Retinal pigment epithelial cell (primary cell): ENCODE measurements around the gene PDCD1LG2.

DNA sequence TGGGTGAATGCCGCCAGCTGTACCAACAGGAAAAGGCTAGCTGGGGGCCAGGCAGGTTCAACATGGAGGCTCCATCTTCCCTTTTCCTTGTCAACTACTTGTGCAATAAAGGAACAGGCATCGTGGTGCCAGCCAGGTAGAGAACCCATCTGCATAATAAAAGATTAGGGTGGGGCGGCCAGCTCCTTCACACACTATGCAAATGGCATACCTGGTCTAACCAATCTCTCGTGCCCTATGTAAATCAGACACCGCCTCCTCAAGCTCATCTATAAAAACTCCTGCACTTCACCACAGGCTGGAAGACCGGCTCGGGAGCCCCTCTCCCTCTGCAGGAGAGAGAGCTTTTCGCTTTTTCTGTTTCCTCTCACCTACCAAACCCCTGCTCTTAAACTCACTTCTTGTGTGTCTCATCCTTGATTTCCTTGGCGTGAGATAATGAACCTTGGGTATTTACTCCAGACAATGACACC, 244.3 kb upstream of the PUM3 start:
- RRBS = no CpG with 5 or more reads among the region's 9 CpGs

DNA sequence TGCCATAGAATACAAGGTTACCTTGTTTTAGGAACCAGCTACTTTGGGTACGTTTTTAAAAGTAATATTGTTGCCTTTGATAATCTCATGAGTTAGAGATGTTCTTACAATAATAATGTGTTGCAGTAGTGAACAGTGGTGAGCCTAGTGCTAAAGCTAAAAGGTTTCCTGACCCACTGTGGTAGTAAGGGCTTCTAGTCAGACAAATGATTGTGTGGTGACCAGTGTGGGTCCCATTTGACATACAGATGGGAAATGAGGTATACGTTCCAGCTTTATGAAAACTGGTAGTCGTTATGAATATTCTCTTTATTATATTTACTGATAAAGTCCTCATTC, 1.8 kb upstream of the RFX3 start:
- RRBS = no CpG with 5 or more reads among the region's 3 CpGs

DNA sequence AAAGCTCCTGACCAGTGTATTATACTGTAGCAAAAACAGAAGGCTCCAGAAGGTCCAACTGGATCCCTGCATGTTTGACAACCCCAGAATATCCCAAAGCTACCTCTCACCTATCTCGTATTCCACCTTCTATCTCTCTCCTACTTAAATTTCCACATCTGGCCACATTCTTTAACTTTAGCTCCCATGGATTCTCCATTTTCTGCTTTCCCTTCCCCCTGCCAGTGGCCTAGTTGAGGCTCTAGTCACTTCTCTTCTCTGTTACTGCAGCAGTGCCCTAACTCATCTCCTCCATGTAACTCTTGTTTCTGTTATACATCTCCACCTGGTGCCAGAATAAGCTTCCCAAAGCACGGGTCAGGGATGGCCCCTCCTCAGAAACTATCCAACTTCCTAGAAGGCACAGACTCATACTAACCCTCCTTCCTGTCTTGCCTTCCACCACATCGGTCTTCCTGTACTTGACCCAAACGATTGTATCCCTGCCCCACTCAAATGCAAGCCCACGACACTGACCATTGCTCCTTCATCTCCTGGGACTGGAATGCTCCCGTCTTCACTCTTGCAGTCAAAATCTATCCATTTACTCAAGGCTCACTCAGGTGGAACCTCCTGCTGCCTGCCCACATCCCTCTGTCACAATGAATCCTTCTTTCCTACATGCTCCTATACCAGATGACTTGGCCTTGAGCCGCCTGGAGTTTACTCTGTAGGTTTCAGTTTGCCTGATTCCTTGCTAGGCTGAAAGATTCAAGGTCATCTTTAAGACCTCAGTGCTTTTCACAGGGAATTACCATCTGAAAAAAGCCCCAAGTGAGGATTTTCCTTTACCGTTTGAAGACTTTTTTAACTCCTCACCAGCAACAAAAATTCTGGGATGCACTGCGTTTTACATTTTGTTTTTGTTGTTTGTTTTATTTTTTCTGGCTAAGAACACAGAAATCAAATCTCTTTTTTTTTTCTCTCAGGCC, 264.3 kb downstream of the GLIS3 start:
- RRBS = no CpG with 5 or more reads among the region's 9 CpGs

DNA sequence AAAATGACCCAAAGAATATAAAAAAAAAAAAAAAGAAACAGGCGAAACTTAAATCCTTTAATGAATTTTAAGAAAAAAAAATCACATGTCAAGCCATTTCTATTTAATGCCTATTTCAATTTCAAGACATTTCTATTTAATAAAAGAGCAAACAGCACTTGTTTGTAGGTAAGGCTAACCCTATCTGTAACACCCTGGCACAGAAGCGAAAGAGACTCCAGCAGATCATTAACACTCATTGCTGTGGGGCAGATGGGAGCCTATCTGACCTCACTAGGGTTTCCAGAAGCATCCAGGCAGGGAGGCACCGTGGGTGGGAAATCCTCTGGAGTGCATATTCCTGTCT, 233.9 kb downstream of the GLIS3 start:
- RRBS = no CpG with 5 or more reads among the region's 3 CpGs

DNA sequence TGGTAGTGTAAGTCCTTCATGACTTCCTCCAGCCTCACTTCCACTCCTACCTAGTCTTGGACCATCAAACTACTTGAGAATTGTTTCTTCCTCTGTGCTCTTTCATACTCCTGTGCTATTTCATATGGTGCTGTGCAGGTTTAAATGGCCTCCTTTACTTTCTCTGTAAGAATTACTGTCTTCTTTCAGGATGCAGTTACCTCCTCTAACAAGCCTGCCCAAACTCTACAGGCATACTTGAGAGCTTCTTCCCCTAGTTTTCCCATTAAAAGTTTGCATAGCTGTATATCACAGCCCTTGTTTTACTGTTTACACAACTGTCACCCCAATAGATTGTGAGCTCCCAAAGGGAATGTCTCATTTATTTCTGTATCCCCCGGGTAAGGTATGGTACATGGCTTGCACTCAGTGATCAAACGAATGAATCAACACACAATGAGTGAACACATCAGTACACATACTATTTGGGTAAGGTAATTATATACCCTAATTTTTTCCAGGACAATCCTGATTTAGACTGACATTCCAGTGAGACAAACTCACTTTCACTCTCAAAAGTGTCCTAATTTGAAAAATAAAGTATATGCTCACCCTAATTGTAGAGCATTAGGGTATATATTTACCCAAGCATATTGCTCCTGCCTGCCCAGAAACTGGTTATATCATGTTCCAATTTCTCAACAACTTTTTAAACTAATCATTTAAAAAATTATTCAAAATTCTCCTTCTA, 190.0 kb downstream of the GLIS3 start:
- RRBS = no CpG with 5 or more reads among the region's 2 CpGs

- RRBS = no CpG with 5 or more reads among the region's 3 CpGs
These were observed 12.9 kb downstream of the SLC1A1 start for GRCh38 chr9:4503002-4503647.

DNA sequence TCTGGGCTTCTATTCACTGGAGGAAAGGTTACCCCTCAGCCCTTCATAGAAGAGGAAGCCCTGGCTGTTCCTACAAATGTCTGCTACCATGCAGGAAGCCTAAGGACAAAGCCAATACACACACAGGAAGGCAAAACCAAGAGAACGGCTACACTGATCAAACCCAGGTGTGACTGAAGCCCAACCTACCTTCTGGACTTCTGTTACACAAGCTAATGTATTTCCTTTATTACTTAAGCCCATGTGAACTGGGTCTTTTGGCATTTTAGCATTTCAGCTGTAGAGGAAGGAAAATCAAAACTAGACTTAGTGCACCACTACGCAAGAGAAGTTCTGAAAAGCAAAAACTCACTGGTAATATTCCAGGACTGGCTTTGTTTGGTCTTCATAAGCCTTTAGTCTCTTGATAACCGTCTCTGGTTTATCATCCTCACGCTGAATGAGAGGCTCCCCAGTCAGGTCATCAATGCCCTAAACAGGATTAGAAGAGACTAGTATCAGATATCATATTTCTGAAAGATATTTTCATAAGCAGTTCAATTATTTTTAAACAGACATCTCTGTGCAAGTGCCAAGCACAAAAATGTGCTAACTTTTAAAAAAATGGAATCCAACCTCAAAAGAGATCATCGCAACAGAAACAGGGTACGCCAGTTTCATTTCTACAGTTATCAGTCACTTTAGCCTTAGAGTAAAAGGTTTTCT, 22.8 kb downstream of the AK3 start:
- RRBS = no CpG with 5 or more reads among the region's 6 CpGs

GRCh38 chr9:4733416-4734307, 7.3 kb downstream of the AK3 start:
- RRBS = no CpG with 5 or more reads among the region's 6 CpGs

DNA sequence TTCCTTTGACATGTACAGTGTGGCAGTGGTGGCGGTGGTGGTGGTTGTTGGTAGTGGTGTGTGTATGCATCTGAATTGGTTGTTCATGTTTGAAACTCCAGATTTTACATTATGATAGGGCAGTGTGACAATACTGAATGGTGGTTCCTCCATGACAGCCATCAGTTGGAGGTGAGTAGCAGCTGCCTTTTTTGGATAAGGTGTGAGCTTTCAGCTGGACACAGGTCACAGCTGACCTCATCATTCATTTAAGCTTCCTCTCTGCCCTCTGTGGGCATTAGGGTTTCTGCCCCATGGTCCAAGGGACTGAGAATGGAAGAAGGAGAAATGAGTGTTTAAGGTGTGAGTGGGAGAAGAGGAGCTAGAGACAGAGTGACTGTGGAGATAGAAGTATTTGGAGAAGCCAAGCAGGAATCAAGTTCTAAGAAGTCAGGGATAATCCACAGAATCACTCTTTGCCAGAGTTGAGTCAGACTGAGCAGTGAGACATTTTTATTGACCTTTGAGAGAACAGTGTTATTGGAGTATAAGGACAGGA, 37.0 kb downstream of the RCL1 start:
- RRBS = no CpG with 5 or more reads among the region's 1 CpG

DNA sequence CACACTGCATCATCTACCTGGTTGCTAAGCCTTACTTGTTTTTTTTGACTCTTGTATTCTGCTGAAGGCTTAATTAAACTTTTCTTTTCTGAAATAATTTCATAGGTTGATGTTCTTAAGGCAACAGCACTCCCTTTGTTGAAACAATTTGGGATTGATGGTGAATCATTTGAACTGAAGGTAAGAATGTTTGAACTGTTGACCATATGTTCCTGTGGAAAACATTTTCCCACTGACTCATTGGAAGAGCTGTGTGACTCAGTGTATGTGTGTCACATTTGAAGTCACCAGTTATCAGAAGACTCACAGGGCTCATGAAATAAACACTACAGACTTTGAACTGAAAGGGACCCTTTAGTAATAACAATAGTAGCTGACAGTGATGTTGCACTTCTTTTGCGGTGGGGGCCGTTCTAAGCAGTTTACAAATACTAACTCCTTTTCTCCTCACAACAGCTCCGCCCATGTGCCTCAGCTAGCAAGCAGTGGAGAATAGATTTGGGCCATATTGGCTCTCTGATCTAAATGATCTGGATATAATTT, 40.4 kb downstream of the RCL1 start:
- RRBS = no CpG with 5 or more reads among the region's 3 CpGs

- RRBS = no CpG with 5 or more reads among the region's 19 CpGs
These were observed 57.9 kb downstream of the RCL1 start for GRCh38 chr9:4850154-4851615.

DNA sequence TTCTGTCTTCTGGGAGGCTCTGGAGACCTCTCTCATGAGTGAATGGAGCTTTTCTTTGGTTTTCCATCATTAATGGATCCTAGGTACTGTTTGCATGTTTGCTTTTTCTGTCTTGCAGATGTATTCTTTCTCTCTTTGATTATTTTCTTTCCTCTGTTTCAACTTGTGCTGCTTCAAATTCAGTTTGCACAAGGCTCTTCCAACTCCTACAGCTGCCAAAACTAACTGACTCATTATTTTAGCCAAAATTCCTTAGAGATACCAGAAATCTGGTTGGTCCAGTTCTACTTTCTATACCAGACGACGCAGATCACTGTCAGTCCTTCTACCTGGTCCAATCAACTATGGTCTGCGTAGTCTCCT, 52.0 kb upstream of the JAK2 start:
- RRBS = no CpG with 5 or more reads among the region's 3 CpGs

DNA sequence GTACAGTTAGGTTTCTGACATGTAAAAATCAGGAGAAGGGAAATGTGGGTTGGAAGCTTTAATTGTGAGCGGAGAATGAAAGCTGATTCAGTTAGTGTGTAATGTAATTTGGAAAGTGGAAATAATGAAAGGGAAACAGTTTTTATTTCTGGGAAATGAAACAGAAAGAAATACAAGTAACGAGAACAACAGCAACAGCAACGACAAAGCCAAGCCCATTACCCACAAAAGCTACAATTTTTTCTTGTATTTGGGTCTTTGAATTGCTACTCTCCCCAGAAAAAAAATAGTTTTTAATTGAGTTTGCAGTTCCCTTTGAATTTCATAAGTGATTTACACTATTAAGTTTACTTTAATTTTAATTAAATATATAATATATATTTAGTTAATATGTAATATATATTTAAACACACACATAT, 48.7 kb upstream of the JAK2 start:
- RRBS = no CpG with 5 or more reads among the region's 3 CpGs

DNA sequence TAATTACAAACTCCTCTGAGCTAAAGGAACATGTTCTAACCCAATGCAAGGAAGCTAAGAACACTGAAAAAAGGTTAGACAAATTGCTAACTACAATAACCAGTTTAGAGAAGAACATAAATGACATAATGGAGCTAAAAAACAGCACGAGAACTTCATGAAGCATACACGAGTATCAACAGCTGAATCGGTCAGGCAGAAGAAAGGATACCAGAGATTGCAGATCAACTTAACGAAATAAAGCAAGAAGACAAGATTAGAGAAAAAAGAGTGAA, 51.6 kb downstream of the INSL6 start:
- RRBS = no CpG with 5 or more reads among the region's 4 CpGs

- RRBS = no CpG with 5 or more reads among the region's 14 CpGs
These were observed 9.5 kb upstream of the PDCD1LG2 start for GRCh38 chr9:5500659-5501400.

DNA sequence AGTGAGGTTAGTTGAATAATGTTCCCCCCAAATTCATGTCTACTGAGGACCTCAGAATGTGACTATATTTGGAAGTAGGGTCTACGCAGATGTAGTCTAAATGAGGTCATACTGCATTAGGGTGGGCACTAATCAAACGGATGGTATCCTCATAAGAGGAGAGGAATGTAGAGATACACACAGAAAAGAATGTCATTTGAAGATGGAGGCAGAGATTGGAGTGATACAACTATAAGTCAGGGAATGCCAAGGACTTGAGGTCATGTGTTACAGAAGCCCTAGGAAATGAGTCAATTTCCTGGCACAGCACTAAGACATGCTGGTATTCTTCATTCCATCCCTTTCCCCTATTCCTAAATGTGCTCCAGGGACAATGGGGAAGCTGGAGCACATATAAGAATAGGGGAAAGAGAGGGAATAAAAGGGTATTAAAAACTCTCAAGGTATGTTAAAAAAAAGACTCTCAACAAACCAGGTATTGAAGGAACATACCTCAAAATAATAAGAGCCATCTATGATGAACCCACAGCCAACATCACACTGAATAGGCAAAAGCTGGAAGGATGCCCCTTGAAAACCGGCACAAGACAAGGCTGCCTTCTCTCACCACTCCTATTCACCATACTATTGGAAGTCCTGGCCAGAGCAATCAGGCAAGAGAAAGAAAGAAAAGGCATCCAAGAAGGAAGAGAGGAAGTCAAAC, 622 bp upstream of the PDCD1LG2 start:
- RRBS = no CpG with 5 or more reads among the region's 3 CpGs

DNA sequence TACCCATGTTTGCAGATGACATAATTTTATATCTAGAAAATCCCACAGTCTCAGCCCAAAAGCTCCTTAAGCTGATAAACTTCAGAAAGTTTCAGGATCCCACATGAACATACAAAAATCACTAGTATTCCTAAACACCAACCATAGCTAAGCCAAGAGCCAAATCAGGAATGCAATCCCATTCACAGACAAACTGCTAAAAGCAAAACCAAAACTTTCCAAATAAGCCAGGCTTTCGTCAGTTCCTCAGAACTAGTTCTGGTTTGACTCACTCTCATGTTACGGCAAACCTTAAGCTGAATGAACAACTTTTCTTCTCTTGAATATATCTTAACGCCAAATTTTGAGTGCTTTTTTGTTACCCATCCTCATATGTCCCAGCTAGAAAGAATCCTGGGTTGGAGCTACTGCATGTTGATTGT, at the start of gene PDCD1LG2:
PDCD1LG2 (plus strand) TSS at position 271 of the 422 bp plus-strand sequence.
- RRBS = no CpG with 5 or more reads among the region's 3 CpGs

GRCh38 chr9:5626645-5627129, 2.2 kb upstream of the RIC1 start:
- RRBS = no CpG with 5 or more reads among the region's 3 CpGs

GRCh38 chr9:5879538-5879832, 11.2 kb upstream of the MLANA start:
- RRBS = no CpG with 5 or more reads among the region's 4 CpGs